Tongue (tissue), 2 donors: ENCODE measurements around a stretch of chr3.

DNA sequence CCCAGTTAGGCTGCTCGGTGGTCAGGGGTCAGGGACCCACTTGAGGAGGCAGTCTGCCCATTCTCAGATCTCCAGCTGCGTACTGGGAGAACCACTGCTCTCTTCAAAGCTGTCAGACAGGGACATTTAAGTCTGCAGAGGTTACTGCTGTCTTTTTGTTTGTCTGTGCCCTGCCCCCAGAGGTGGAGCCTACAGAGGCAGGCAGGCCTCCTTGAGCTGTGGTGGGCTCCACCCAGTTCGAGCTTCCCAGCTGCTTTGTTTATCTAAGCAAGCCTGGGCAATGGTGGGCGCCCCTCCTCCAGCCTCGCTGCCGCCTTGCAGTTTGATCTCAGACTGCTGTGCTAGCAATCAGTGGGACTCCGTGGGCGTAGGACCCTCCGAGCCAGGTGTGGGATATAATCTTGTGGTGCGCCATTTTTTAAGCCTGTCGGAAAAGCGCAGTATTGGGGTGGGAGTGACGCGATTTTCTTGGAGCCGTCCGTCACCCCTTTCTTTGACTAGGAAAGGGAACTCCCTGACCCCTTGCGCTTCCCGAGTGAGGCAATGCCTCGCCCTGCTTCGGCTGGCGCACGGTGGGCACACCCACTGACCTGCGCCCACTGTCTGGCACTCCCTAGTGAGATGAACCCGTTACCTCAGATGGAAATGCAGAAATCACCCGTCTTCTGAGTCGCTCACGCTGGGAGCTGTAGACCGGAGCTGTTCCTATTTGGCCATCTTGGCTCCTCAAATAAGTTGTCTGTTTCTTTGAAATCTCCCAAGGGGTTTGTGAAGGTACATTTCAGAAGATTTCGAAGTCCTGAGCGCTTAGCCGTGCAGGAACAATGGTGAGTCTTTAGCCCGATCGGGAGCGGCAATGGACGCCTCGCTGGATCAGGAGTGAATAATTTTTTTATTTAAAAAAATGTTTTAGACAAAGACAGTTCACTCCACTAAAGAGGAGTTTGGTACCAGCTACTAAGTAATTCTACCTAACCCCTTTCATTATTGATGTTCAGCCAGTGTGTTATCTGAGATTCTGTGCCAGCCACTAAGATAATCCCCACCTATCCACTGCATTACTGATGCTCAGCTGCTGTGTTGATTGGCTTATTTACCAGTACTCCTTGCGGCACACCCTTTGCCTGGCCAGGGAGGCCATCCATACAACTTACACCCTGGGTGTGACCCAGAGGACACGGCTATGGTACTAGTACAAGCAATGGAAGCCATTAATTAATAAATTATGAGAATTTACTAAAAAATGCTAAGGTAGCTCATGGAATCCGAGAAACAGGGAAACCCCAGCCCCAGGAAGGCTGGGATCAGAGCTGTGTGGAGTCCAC, 291.1 kb upstream of the CTNNB1 start:
- RAMPAGE, long total RNA = no peak

- RAMPAGE, long total RNA = no peak
These were observed 223.6 kb upstream of the CTNNB1 start for GRCh38 chr3:40975439-40976421.

DNA sequence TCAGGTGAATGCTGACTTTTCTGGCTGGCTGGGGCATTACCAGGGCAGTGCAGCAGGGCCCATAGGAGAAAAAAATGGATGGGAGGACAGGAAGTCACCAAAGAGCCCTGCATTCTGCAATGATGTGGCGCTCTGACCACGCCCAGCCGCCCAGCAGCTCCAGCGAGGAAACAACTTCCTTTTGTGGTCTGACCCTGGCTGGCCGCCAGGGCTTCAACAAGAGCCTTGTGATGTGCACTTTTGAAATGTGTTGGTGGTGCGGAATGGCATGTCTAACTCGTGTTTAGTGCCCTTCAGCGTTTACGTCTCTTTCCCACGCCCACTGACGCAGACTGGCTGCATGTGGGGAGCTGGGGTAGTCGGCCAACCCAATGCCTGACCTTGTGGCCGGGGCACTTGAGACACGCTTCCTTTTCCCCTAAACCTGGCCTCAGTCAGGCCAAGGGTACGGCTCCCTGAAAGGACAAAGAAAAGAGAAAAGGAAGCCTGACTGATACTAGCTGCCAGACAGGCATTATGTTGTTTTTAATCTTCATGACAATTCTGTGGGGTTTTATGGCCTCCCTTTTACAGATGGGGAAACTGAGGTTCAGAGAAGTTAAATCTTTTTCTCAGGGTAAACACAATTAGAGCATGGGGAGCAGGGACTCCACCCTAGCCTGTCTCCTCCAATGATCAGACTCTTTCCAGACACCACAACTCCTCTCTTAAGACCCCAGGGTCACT, 81.8 kb upstream of the CTNNB1 start:
- RAMPAGE, long total RNA = no peak

GRCh38 chr3:41201079-41201698, 1.9 kb downstream of the CTNNB1 start:
- RAMPAGE, long total RNA = no peak

GRCh38 chr3:41201699-41201967, 2.3 kb downstream of the CTNNB1 start:
- RAMPAGE, long total RNA = no peak

- RAMPAGE, long total RNA = no peak
These were observed 37.0 kb downstream of the CTNNB1 start for GRCh38 chr3:41236203-41236856.

GRCh38 chr3:41681271-41682034, 280.4 kb downstream of the ULK4 start:
- RAMPAGE, long total RNA = no peak

DNA sequence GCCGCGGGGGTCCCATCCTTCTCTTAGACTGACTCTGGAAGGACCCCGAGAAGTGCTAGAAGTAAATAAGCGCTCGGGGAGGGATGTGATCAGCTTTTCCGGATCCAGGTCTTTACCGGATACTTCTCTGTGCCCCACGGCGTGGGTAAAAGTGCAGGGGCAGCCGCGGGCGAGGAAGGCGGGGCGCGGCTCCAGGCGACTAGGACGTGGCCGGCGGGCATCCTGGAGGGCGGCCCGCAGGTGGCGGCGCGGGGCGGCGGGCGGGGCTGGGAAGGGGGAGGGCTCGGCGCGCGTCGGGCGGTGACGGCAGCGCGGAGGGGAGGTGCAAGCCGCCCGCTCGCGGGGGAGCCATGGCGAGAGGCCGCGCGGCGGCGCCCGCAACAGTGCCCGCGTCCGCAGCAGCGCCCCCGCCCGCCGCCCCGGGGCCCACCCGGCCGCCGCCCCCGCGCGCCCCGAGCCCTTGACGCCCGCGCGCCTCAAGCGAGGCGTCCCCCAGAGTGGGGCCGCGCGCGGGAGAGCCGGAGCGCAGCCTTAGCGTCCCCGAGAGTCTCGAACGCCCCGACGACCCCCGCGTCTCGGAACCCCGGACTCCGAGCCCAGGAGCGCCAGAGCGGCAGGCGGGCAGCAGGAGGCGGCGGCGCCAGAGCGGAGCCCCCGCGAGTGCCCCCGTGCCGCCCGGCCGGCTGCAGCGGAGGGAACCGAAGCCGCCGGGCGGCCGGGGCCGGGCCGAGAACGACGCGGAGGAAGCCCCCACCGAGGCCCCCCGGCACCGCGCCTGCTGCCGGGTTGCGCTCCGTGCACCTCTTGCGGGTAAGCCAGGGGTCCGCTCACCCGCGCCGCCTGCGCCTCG, 51.6 kb upstream of the ULK4 start:
- RAMPAGE, long total RNA = no peak

GRCh38 chr3:42100955-42101968, 10.1 kb downstream of the TRAK1 start:
- RAMPAGE, long total RNA = no peak

- RAMPAGE, long total RNA = no peak
These were observed 43.8 kb downstream of the TRAK1 start for GRCh38 chr3:42134890-42135490.

GRCh38 chr3:42148973-42149472, 57.9 kb downstream of the TRAK1 start:
- RAMPAGE, long total RNA = no peak

- RAMPAGE, long total RNA = no peak
These were observed 58.8 kb downstream of the TRAK1 start for GRCh38 chr3:42149994-42150348.

DNA sequence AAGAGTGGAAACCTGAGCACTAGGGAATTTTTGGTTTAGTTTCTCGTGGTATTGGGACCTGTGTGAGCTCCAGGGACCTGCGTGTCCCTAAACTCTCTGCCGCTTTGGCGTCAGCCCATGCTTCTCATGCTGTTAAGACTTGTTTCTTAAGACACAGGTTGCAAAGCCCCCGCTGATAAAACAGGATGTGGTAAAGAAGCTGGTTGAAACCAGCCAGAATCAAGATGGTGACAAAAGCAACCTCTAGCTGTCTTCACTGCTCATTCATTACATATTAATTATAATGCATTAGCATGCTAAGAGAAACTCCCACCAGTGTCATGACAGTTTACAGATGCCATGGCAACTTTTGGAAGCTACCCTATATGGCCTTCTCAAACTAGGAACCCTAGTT, 64.6 kb downstream of the LYZL4 start:
- RAMPAGE, long total RNA = no peak

GRCh38 chr3:42472926-42474017, 29.2 kb upstream of the VIPR1 start:
- RAMPAGE, long total RNA = no peak

DNA sequence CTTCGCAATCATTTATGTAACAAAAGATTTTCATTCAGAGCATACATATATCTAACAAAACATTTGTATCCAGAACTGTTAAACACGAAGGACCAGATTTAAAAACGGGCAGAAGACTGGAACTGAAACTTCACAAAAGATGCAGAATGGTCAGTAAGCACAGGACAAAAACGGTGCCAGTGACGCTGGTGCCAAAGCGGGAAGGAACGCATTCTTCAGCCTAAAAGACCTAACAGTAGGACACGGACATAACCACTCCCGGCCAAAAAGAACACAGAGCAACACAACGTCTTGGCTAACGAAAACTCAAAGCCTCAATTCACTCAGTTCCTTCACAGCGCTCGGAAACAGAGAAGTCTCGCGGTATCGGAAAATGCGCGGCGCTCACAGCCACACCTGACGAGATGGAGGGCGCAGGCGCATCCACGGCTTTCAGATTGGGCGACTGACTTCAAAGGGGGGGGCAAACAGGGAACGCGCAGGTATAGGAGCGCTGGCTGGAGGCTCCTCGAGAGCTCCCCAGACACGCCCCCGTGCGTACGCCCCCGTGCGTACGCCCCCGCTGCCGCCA, 386 bp upstream of the NKTR start:
- RAMPAGE, long total RNA = no peak

- RAMPAGE, long total RNA = no peak
These were observed 3.3 kb upstream of the HHATL start for GRCh38 chr3:42705879-42706396.

GRCh38 chr3:42756303-42756821, 16.7 kb downstream of the CCDC13 start:
- RAMPAGE, long total RNA = no peak

DNA sequence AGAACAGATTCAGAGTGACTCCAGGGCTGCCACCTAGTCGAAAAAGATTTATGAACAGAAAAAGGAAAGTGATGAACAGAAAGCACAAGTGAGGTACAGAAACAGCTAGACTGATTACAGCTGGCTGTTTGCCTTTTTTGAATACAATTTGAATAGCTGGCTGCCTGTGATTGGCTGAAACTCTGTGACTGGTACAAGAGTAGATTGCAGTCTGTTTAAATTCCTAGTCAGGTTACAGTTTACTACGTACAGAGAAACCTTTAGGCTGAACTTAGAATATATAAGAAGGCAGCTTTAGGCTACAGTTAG, 10.1 kb downstream of the CCDC13 start:
- RAMPAGE, long total RNA = no peak

GRCh38 chr3:42876443-42876794, 740 bp upstream of the CYP8B1 start:
- RAMPAGE, long total RNA = no peak

GRCh38 chr3:42905737-42905932, 307 bp upstream of the ZNF662 start:
- RAMPAGE, long total RNA = no peak